Measurements from ENCODE around the genes VPS26A and NEUROG3.

GRCh38 chr10:69090649-69091103, 2.8 kb downstream of the SRGN start:
- PRO-cap, 3 experiments = no peak in any of the 3 experiments
- RRBS = no CpG with 5 or more reads among the region's 1 CpG

DNA sequence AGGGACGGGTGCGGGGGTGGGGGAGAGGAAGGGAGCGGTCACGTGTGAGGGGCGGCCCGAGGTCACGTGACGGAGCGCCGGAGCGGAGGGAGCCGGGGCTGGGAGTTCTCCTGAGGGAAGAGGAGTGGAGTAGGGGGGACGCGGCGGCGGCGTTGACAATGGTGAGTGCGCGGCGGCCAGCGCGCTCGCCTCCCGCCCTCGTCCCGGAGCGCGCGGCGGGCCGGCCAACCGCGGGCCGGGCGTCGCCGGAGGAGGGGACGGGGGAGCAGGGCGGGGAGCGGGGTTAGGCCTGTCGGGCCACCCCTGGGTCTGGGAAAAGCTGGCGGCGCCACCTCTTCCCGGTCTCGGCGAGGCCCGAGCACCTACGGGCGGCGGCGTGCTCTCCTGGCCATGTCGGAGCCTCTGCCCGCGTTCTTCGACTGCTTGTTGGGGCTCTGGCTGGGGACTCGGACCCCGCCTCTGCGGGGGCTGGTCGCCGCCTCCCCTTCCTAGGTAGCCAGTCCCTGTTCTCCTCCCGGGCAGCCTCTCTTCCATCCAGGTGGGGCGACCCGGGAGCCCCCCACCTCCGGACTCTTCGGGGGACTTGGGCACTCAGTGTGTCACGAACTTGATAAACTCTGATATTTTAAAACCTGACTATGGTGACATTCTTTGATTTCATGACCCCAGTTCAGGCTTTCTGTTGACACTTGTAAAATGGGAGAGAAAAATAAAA, at the start of gene VPS26A:
Gene VPS26A (plus strand): TSS at position 59 of the 715 bp plus-strand sequence.
- PRO-cap, 3 experiments = peak in 3 of 3 experiments; most common plus-strand start position 65 of the sequence (in 3); most common minus-strand start position 408 of the sequence (in 1)
- RRBS = 1% methylated on average over 22 of the region's 66 CpGs

GRCh38 chr10:69202410-69202985, 17.6 kb upstream of the HKDC1 start:
- PRO-cap, 3 experiments = no peak in any of the 3 experiments
- RRBS = no CpG with 5 or more reads among the region's 1 CpG

DNA sequence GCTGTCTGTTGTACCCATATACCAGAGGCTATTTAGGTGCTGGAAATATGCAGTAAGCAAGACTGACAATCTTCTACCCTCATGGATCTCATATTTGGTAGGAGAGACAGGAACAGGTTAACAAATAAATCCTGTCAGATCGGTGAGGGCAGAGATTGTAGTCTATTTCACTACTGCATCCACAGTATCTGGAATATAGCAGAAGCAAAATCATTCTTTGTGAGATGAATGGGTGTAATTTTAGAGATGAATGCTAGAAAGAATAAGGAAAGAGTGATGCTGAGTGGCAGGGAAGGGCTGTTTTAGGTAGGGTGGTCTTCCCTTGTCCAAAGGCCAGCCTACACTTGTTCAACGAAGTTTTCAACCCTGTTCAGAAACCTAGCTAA, 10.7 kb upstream of the HKDC1 start:
- PRO-cap, 3 experiments = no peak in any of the 3 experiments
- RRBS = no CpG with 5 or more reads among the region's 2 CpGs

- PRO-cap, 3 experiments = no peak in any of the 3 experiments
- RRBS = no CpG with 5 or more reads among the region's 14 CpGs
These were observed 5.2 kb upstream of the TACR2 start for GRCh38 chr10:69421747-69422539.

- PRO-cap, 3 experiments = no peak in any of the 3 experiments
- RRBS = no CpG with 5 or more reads among the region's 5 CpGs
These were observed 4.6 kb upstream of the TSPAN15 start for GRCh38 chr10:69446549-69447119.

DNA sequence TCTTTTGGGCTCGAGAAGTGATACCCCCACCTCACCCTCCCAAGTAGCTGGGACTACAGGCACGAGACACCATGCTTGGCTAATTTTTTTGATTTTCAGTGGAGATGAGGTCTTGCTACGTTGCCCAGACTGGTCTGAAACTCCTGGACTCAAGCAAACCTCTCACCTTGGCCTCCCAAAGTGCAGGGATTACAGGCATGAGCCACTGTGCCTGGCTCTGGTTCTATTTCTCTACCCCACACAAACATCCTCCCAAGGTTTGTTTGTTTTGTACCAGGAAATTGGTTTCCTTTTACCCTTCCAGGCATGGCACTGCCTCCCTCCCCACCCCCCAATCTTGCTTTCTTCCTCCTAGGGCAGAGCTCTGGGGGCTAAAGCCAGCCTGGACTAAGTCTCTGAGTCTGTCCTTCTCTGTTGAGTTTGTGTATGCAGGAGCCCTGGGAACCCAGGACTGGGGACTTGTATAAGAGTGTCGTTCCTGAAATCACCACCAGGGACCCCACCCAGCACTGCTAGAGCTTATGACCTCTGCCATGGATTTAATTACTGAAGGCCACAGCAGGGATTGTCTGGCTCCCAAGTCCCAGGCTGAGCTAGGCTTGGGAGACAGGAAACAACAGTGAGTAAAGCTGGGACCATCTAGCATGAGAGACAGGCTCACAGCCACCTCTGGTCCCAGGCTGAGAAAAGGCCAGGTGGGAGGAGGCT, 1.6 kb upstream of the TSPAN15 start:
- PRO-cap, 3 experiments = no peak in any of the 3 experiments
- RRBS = no CpG with 5 or more reads among the region's 4 CpGs

DNA sequence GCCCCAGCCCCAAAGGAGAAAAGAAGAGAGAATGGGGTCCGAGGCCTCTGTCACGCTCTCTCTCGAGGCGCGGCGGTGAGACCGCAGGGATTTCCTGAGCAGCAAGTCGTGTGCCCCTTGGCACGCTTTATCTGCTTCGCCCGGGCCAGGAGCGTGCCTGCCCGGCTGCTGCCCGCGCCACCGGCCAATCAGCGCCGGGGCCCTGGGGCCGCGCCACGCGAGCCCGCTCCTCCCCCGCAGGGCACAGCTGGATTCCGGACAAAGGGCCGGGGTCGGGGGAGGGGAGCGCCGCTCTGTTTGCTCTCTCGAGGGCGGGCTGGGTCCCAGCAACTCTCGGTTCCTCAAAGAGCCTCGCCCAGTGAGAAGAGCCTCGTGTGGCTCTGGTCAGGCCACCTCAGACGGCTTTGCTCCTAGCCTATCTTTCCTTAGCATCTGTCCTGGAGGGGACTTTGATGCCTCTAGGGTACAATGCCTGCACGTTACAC, at the start of gene NEUROG3:
Gene NEUROG3 (minus strand): TSS at position 100 of the 485 bp plus-strand sequence.
- PRO-cap, 3 experiments = no peak in any of the 3 experiments
- RRBS = 1% methylated on average over 8 of the region's 36 CpGs

DNA sequence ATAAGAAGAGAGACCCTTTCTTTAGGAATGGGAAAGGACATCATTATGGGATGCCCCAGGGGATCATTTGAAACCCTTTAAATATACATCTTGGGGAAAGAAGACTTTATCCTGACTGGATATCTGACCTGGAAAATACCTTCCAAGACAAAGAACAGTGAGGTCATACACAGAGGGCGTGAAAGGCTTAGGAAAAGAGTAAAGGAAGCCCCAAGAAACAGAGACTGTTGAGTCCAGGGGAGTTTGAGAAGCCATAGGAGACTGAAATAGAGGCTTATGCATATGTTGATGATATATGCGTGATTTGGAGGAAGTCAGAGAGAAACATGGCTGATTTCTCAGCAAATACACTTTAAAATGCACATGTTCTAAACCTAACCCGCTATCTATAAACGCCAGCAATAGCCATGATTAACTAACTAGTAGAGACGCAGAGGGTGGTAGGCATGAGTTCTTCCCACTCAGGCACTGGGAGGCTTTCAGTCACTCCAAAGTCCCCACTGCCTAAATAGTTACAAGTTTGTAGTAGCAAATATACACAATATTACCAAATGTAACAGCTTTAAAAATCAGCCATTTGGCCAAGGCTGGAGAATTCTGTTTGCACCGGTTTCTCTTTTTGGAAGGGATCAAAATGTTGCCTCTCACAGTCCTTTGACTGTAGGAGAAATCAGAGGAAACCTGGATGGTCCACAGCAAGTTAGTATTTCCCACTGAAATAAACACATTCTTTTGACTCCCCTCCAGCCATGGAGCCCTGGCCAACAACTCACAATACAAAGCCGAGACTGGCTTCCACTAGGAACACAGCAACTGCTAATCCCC, 1.2 kb upstream of the MACROH2A2 start:
- PRO-cap, 3 experiments = no peak in any of the 3 experiments
- RRBS = no CpG with 5 or more reads among the region's 7 CpGs

GRCh38 chr10:70109189-70109813, 23.3 kb downstream of the AIFM2 start:
- PRO-cap, 3 experiments = no peak in any of the 3 experiments
- RRBS = 84% methylated on average over 4 of the region's 14 CpGs

- PRO-cap, 3 experiments = no peak in any of the 3 experiments
- RRBS = no CpG with 5 or more reads among the region's 1 CpG
These were observed 5.2 kb downstream of the PPA1 start for GRCh38 chr10:70228011-70228525.

DNA sequence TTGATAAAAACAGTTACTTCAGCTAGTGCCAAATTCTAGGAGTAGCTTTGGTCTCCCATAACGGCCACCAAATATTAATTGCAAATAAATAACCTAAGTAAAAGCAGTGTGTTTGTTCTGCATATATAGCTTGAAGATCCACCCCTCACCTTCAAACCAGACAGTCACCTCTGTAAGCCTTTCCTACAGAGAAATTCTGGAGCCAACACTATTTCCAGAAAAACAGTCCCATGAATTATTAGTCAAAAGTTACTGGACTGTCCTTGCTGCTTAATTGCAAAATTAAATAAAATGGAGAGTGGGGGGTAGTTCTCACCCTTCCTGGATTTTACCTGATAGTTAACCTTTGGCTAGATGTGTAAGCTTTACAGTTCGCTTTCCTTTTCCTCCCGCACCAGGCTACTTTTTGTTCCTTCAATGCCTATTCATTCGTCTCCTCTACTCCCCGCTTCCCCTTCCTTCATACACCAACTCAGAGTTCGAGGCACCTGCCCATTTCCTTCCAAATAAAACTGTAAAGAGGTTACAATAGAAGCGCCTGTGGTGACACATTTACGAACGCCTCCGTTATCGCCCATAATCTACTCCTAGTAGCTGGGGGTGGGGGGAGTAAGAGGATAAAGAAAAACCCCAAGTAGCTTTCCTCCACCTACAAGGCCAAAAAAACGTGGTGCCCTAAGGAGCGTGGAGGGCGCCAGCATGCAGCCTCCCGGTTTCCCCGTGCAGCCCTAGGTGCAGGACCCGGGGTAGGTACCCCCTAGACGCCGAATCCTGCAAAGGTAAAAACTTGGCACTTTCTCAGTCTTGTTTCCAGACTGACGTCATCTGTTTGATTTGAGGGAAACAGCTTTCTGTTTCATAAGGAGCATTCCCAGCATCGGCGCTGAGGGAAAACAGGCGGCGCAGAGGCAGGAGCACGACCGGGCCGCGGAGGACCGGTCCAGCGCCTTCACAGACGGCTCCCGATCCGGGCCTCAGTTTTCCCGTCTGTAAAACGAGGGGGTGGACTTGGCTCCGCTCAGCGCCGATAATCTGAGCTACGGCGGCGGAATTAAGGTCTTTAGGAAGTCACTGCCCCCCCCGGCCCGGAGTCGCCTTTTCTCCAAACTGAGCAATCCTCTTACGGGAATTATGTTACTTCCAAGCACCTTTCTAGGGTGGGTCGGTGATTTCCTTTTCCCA, 1.1 kb downstream of the PPA1 start:
- PRO-cap, 3 experiments = peak in 3 of 3 experiments; most common plus-strand start position 886 of the sequence (in 3); most common minus-strand start position 773 of the sequence (in 1)
- RRBS = no CpG with 5 or more reads among the region's 46 CpGs

- PRO-cap, 3 experiments = no peak in any of the 3 experiments
- RRBS = no CpG with 5 or more reads among the region's 43 CpGs
These were observed 21.9 kb upstream of the PPA1 start for GRCh38 chr10:70255188-70255536.

- PRO-cap, 3 experiments = no peak in any of the 3 experiments
- RRBS = no CpG with 5 or more reads among the region's 21 CpGs
These were observed 40.0 kb upstream of the NPFFR1 start for GRCh38 chr10:70323692-70324401.

DNA sequence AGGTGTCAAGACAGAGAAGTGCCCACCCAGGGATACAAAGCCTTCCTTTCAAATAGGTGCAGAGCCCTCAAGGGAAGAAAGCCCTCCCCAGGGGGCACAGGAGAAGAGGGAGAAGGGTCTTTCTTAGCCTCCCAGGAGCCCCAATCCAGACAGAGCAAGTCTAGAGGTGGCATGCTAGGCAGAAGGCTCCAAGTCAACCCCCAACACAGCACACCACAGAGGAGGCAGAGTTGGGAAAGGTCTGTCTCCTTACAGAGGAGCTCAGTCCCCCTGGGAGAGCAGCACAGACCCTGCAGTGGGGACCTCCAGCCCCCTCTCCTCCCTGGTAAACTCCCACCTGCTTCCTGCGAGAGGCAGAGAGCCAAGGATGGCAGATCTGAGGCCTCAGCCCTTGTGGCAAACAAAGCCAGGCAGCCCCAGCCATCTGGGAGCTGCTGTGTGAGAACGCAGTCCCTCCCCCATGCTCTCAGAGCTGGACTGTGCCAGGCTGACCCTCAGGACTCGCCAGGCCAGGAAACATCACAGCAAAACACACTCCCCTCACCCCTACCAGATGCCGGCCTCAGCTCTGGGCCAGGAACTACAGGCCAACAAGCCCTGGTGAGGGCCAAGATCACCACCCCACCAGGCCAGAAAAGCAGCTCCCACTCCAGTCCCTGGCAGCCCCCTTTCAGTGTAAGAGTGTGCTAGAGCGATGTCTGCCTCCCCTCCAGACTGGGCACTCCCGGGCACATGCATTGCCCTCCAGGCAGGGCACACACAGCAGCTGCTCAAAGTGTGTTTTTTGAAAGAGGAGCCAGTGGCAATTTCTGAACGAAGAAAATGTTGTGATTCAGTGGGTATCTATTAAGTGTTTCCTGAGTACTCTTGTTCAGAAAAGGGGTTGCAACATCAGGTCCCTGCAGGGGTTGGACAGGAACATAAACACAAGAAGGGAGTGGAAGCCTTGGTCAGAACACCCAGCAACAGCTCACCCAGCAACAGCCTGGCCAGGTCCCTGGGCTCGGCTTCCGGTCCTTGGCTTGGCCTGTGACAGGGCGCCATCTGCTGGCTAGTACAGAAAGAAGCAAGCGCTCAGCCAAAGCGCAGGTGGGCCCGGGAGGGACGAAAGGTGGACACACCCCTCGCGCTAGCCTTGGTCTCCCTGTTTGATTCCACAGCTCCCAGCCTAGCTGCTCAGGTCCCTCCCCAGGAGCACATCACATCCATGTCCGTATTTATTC, 18.4 kb downstream of the LRRC20 start:
- PRO-cap, 3 experiments = no peak in any of the 3 experiments
- RRBS = under 1% methylated on average over 5 of the region's 17 CpGs

DNA sequence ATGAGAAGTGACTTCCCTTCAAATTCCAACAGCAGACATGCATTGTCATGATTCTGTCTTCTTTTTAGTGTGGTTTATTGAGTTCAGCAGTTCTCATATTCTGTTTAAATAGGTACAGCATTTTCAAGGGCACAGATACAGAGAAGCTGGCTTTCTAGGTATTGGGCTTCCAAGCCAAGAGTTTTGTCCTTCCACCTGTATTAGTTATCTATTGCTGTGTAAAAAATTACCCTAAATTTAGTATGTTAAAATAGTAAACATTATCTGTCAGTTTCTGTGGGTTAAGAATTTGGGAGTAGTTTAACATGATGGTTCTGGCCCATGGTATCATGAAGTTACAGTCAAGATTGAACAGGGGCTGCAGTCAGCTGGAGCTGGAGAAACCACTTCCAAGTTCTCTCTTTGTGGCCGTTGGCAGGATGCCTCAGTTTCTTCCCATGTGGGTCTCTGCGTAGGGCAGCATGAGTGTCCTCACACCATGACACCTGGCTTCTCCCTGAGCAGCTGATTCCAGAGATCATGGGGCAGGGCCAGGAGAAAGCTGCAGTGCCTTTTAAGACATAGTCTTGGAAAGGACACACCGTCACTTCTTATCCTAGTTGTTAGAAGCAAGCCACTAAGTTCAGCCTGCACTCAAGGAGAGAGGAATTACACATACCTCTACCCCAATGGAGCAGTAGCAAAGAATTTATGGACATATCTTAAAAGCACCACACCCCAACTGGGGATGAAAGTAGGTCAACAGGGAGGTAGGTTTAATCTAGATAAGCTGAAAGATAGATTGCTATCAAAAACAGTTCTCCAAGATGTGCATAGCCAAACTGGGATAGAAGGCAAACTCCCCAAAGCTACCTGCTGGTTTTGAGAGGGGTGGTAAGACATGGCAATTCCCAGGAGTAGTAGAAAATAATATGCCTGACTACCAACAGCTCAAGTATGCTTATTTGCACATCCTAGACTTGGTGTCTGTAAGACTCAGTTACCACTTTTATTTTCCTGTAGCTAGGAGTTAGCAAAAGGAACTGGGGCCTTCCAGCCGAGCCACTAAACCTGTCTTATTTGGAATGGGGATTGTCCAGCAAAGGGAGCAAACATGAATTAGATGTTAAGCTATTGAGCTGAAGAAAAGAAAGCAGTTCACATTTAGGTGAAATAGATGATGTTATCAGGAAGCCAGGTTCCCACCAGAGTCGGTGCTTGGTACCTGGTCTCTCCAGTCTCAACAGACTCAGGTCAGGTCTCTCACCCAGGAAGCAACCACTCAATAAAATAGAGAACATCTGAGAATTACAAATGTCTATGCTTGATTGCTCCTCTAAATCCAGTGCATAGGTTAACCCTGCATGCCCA, 16.3 kb downstream of the NODAL start:
- PRO-cap, 3 experiments = no peak in any of the 3 experiments
- RRBS = no CpG with 5 or more reads among the region's 5 CpGs

DNA sequence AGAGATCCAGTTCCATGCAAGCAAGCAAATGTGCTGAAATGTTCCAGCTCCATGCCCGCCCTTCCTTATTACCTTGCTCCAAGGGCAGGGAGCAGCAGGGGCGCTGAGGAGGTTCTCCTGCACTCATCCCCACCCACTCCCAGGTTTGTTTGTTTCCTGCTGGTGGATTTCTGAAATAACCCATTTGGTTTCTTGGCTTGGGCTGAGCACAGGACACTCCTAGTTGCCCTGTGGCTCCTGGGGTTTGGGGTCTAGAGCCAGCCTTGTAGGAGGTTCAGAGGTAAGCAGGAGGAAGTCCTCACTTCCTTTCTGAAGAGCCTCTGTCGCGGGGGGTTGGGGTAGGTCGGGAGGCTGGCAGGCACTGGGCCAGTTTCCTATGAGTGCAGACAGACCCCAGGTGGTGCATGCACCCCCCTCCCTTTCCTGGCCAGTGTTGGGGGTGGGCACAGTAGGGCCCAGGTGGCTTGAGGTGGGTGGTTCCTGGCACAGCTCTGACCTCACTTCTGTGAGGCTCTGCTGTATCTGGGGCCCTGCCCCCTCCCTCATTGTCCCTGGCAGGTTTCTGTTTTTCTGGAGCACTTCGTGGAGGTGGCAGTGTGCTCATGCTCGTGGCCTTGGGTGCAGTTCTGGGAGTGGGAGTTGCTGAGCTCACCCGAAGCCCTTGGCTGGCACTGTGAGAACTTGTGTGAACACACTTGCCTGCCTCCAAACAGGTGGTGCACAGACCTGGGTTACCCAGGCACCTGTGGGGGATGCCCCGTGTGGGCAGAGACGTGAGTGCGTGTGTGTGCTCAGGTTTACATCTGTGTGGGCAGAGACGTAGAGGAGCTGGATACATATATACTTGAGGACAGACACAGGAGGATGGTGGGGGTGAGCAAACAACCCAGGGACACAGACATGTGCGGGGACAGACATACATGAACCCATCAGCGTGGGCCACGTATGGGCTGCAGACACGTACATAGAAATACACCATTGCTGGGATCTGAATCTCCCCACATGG, 1.8 kb downstream of the PALD1 start:
- PRO-cap, 3 experiments = no peak in any of the 3 experiments
- RRBS = no CpG with 5 or more reads among the region's 16 CpGs

DNA sequence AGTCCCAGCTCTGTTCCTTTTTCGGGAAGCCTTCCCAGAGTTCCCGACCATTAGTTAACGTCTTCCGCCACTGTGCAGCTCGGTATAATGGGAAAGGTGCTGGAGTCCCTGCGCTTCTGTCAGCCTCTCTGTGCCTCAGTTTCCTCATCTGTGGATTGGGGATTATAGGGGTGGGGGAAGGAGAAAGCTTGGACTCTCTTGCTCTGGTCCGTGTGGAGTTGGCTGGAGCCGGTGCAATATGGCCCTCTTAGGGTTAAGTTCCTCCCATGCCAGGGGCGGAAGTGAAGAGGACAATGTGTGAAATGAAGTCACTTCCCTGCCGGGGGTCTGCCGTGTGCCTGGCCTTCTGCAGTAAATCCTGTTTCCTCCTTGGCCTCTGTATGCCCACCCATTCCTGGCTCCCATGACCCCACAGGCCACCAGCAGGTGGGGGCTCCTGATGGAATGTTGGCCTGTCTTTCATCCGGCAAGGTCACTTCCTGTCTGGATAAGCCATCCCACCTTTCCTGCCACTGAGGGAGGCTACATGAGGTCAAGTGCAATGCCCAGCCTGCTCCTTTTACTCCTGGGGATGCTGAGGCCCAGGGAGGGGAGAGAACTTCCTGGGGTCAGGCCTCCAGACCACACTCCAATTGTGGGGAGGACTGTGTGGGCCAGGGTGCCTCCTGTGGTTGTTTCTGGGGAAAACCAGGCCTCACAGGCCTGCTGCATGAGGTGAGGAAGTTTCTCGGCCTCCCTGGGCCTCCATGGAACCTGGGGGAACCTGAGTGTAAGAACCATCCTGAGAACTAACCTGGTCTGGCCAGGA, 22.2 kb downstream of the PALD1 start:
- PRO-cap, 3 experiments = no peak in any of the 3 experiments
- RRBS = 30% methylated on average over 2 of the region's 13 CpGs

DNA sequence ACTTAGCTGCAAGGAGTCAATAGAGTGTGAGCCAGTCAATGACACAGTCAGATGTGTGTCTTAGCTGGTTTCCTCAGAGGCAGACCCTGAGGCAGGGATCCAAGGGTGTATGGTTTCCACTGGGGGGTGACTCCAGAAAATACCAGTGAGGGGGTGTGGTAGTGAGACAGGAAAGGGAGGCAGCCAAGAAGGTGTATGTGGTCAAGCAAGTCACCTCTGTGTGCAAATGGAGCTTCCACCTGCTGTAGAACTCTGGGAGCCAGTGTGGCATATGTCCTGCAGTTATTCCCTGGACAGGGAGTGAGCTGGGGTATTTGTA, 10.2 kb downstream of the PRF1 start:
- PRO-cap, 3 experiments = no peak in any of the 3 experiments

- PRO-cap, 3 experiments = no peak in any of the 3 experiments
- RRBS = no CpG with 5 or more reads among the region's 12 CpGs
These were observed 1.8 kb downstream of the PRF1 start for GRCh38 chr10:70600714-70601232.

All from breast (tissue), 4 donors.